ENCODE data around the gene ADAMTSL3.

DNA sequence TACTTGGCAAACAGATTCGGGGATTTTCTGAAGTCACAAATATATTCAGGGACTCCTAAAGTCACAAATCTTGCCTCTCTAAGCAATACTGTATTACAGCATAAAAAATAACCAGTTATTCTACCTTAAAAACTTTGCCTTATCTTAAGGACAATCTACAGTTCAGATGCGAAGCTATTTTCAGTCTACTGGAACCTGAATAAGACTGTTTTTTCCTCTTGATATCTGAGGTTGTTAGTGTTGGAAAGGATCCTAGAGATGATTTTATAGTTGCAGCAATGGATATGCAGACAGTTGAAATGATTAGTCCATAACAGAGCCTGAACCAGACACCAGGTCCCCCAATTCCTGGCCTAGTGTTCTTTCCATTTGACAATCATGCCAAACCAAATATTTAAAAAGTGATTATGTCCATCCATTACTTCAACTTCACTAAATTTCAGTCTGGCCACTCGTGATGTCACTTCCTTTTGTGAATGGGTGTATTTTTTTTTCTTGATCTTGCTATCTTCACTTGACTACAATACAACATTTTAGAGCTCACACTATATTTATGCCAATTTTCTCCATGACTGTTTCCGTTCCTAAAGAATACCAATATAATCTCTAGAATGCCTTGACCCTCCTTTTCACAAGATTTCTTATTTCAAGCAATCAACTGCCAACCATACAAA lies 1.7 kb downstream of the HDGFL3 start:
- RRBS, result no CpG with 5 or more reads among the region's 4 CpGs

DNA sequence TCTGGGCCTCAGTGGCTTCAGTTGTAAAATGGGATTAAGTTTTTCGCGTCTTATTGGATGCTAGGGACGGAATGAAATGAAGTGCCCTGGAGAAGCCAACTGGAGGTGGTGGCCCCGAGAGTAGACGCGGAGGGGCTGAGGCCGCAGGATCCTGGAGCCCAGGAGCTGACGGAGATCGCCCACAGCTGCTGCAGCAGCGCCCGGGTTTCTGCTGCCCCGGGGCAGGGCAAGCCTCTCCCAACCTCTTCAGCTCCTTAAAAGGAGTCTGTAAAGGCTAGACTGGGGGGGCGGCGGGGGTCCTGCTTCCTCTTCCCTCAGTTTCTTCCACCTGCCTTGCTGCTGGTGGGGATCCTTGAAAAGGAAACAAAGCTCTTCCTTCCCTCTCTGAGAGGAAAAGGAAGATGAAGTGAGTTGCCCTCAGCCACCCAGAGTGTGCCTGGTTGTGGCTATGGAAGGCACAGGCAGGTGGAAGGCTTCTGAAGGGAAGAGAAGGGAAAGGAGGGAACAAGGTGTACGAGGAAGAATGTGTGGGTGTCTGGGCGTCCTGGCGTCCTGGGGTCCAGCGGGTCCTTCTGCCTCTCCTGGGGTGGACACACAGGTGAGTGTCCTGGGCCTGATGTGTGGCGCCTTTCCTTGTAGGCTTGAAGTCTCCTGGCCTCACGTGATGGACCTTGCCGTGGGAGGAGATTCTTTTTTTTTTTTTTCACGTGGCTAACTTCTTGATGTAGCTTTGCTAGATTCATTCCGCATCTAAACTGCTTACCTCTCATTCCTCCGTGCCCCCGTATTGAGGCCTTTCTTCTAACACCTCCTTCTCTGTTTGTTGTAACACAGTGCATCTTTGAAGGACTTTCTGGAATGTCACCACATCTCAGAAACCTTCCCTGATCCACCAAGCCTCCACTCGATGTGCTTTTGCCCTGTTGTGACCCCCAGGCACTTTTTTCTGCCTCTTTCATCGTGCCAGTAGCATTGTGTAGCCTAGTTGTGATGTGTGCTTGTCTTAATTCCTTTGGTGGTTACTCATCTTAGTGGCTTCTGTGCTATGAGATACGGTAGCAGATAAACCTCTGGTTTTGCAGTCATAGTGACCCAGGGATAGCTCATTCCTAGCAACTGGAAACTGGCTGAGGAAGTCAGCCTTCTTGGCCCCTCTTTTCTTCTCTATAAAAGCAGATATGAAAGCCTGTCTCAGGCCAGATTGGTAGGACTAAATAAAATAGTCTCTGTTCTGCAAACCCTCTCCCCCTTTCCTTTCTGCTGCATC lies 1.3 kb upstream of the BNC1 start:
- RRBS, result no CpG with 5 or more reads among the region's 28 CpGs

DNA sequence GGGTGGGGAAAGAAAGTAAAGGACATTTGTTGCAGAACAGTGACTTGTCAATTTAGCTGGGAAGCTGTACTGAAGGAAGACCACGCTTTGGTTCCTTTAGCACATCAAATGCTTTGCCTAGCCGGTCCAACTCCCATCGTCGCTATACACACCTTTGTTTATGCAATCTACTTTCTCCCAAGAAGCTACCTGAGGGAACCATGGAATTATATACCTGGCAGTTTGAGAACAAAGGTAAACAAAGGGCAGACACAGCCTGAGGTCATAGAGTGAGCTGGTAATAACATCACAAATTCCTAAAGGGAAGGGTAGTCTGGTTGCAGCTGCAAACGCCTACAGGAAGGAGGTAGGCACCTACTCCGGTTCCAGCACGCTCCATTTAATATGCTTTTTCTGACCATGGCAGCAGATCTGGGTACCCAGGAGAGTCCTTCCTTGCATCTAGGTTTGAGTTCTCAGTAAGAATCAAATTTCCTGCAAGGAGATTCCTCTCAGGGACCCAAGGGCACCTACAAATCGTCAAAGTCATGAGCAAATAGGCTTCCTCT lies 68.4 kb upstream of the BNC1 start:
- RRBS, result no CpG with 5 or more reads among the region's 8 CpGs

- RRBS, result 2% methylated on average over 8 of the region's 33 CpGs
Measured at GRCh38 chr15:83365156-83365897, 80.9 kb upstream of the BNC1 start.

DNA sequence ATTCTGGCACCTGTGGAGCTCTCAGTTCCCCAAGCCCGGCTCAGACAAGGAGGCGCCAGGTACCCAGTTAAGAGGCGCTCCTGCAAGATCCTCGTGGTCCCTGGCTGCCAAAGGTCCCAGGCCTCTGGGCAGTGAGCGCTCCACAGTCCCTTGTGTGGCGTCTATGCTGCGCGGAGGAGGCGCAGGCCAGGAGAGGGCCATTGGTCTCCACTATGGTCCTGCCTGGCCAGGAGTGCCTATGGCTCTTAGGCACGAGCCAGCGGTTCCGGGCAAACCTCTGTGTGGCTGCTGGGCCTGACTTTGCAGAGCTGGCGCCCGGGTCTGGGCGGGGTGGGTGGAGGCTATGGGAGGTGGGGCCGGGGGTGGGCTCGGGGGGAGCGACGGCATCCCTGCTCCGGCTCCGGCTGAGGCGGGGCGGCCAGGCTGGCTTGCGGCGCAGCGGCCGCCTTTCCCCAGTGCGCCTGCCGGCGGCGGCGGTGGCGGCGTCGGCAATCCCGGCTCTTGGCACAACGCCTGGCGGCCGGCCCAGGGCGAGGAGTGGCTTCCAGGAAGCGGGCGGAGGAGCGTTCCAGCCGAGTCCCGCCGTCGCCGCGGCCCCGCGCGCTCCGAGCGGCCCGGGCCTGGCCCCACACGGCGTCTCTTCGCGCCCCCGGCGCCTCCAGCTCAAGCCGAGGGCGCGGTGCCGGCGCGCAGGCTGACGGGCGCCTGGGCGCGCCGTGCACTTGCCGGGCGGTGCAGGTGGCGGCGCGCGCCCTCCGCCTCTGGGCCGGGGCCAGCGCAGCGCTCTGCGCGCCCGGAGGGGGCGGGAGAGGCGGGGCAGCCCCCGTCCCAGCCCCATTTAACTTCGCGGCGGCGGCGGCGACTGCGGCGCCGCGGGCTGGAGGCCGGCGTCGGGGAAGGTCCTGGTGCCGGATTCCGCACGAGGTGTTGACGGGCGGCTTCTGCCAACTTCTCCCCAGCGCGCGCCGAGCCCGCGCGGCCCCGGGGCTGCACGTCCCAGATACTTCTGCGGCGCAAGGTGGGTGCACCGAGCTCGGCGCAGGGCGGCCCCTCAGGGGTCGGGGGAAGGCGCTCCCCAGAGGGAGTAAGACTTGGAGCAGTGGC lies at the start of gene ADAMTSL3:
ADAMTSL3 (plus strand) TSS at position 865 of the 1,104 bp plus-strand sequence.
- RRBS, result 3% methylated on average over 77 of the region's 123 CpGs

- RRBS, result 3% methylated on average over 8 of the region's 69 CpGs
Measured at GRCh38 chr15:83654363-83655319, 718 bp downstream of the ADAMTSL3 start.

DNA sequence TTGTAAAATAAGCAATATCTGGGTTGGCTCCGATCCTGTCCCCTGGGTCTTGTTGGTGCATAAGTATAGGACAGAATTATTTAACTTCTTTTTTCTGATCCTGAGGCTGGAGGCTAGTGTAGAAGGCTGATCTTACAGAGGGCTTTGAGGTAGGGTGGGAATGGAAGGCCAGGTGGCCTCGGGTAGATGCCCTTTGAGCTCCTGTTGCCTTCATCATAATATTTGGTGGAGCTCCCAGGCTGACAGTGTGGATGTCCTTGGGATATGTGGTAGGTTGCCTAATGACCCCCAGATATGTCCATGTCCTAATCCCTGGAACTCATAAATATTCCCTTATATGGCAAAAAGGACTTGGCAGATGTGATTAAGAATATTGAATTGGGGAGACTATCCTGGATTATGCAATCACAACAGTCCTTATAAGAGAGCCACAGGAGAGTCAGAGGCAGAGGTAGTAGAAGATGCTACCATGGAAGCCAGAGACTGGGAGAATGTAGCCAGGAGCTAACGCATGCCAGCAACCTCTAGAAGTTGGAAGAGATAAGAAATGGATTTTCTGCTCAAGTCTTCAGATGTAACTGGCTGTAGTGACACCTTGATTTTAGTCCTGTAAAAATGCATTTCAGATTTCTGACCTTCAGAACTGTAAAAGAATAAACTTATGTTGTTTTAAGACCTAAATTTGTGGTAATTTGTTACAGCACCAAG lies 5.6 kb downstream of the ADAMTSL3 start:
- RRBS, result no CpG with 5 or more reads among the region's 3 CpGs

DNA sequence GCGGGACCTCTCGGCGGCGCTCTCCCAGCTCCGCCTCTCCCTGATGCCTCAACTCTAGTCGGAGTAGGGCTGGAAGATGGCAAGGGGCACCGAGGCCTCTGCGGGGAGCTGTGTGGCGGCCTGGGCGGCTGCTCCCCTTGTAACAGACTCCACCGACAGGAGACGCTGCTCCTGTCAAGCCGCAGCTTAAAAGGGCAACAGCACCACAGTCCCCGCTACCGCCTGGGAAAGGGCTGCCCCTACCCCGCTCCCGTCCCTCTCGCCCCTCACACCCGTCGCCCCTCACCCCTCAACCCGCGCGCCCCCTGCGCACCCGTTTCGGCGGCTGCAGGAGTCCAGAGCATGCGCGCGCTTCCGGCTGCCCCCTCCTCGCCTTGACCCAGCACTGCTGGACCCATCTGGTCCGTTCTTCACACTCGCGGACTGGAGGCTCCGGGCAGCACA lies 178.9 kb upstream of the ZSCAN2 start:
- RRBS, result no CpG with 5 or more reads among the region's 36 CpGs

DNA sequence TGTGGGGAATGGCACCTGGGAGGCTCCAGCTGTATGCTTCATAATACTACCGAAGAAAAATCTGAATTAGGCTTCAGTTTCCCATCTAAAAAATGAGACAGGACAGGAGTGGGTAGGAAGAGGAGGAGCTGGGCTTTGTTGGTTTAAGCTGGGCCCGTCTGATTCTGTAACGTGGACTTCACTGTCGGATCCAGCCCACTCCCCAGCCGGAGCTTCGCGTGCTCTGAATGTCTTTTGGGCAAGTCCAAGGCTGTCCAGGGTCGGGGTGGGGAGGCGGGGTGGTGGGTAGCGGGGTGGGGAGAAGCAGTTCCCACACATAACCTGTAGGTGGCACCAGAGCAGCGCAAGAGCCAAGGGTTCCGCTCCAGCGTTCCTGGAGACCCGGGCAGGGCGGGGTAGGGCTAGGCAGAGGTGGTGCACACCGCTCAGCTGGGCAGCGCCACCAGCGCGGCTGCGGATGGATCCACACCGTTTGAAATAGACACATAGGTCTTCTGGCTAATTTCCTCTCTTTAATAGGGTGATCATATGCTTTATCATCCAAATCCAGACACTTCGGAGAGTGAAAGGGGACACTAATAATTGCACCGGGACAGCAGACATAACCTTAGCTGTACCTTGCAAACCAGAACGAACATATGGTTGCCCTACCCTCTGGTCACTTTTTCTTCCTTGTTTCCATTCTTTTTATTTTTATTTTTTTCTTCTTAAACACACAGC lies 12.8 kb upstream of the ZSCAN2 start:
- RRBS, result no CpG with 5 or more reads among the region's 24 CpGs

GRCh38 chr15:84631354-84632276 lies 22.5 kb downstream of the WDR73 start:
- RRBS, result 0% methylated on average over 3 of the region's 25 CpGs

DNA sequence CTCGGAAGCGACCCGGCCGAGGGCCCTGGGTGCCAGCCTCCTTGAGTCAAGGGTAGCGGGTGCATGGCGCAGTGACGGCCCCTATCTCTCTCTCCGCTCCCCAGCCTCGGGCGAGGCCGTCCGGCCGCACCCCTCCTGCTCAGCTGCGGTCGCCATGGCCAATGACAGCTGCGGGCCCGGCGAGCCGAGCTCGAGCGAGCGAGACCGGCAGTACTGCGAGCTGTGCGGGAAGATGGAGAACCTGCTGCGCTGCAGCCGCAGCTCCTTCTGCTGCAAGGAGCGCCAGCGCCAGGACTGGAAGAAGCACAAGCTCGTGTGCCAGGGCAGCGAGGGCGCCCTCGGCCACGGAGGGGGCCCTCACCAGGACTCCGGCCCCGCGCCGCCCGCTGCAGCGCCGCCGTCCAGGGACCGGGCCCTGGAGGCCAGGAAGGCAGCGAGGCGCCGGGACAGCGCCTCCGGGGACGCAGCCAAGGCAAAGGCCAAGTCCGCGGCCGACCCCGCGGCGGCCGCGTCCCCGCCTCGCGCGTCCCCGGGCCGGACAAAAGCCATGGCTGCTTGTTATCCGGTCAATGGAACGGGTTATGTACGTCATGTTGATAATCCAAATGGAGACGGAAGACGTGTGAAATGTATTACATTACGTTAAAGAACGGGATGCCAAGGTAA lies 20.2 kb downstream of the WDR73 start:
- RRBS, result 2% methylated on average over 29 of the region's 70 CpGs

DNA sequence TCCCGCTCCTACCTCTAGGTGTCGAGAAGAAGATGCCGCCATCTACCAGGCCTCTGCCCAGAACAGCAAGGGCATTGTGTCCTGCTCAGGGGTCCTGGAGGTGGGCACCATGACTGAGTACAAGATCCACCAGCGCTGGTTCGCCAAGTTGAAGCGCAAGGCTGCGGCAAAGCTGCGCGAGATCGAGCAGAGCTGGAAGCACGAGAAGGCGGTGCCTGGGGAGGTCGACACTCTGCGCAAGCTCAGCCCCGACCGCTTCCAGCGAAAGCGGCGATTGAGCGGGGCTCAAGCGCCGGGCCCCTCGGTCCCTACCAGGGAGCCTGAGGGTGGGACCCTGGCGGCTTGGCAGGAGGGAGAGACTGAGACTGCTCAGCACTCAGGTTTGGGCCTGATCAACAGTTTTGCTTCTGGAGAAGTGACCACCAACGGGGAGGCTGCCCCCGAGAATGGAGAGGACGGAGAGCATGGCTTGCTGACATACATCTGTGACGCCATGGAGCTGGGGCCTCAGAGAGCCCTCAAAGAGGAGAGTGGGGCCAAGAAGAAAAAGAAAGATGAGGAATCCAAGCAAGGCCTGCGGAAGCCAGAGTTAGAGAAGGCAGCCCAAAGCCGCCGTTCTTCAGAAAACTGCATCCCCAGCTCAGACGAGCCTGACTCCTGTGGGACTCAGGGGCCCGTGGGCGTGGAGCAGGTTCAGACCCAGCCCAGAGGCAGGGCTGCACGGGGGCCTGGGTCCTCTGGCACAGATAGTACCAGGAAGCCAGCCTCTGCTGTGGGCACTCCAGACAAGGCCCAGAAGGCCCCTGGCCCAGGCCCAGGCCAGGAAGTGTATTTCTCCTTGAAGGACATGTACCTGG lies 22.8 kb downstream of the ALPK3 start:
- RRBS, result no CpG with 5 or more reads among the region's 35 CpGs

DNA sequence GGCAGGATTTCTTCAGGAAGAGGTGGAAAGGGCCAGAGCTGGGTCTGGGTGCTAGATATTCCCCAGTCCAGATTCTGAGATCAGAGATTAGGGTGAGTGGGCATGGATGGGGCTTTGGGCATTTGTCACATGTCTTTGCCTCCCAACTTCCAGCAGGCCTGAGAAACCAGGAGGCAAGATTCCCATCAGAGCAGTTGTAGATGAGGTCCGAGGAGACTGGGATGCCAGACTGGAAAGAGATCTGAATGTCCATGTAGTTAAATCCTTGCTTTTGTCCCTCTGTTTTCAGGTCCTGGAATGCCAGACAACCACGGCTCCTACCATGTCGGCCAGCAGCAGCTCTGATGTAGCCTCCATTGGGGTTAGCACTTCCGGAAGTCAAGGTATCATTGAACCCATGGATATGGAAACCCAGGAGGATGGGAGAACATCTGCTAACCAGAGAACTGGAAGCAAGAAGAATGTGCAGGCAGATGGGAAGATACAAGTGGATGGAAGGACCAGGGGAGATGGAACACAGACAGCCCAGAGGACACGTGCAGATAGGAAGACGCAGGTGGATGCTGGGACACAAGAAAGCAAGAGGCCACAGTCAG lies 28.3 kb upstream of the SLC28A1 start:
- RRBS, result no CpG with 5 or more reads among the region's 6 CpGs

- RRBS, result no CpG with 5 or more reads among the region's 7 CpGs
Measured at GRCh38 chr15:84911829-84912770, 27.6 kb downstream of the SLC28A1 start.

DNA sequence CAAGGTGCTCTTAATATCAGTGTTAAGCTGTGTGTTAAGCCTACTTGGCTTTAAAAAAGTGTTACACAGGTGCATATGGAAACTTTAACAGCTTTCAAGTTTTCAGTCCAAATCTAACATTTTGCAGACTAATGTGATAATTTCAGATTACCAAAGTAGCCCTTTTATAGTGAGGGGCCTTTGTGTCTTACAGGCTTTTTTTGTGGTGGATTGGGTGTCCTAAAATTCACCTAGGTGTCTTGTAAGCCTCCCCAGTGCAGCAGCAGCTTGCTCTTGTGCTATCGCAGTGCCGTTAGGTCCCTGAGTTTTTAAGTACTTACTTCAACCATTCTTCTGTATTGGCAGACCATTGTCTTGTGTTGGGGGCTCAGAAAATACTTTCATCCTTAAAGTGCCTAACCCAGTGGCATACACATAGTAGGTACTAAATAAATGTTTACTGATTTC lies 2.0 kb downstream of the PDE8A start:
- RRBS, result no CpG with 5 or more reads among the region's 2 CpGs

DNA sequence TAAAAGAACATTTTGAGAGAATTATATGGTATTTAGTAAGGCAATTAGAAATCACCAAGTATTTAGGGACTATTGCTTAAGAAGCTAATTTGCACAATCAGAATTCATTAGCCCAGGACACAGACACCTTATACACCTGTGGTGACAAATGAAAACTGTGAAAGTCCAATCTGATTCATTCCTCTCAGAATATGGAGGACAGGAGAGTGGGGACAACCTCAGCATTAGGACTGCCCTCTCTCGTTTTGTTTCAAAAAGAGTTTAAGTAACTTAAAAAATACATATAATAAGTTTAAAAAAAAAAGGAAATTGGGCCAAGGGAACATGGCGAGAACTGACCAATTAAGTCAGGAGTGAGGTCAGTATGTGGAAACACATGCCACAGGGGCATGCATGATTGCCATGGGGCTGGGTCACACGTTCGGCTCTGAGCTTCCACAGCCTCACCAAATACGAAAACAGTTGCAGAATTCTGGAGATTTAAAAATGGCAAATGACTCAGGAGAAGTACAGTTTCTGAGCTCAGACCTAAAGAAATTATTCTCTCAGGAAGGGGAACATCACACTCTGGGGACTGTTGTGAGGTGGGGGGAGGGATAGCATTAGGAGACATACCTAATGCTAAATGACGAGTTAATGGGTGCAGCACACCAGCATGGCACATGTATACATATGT lies 24.0 kb downstream of the PDE8A start:
- RRBS, result no CpG with 5 or more reads among the region's 6 CpGs

DNA sequence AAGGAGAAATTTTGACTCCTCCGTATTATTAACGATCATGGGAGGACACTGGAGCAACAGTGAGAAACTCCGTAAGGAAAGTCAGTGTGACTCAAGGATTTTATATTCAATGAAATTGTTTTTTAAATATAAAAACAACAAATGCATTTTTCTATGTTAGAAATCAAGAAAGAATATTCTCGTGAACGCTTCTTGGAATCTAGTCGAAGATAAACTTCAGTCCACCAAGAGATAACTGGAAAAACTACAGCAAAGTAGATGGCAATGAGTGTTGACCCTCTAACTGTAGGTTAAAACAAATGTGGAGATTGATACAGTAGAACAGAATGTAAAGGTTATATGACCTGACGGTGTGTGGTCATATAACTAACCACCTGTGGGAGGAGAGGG lies 52.5 kb downstream of the PDE8A start:
- RRBS, result no CpG with 5 or more reads among the region's 7 CpGs

GRCh38 chr15:85407191-85407938 lies 27.0 kb downstream of the AKAP13 start:
- RRBS, result no CpG with 5 or more reads among the region's 12 CpGs

Data from amniotic epithelial cell (primary cell).